HEK293 (cell line): ENCODE measurements around the genes HOXB3 and HOXB8.

GRCh38 chr17:47618644-47619310, 30.9 kb upstream of the KPNB1 start:
- PRO-cap = no peak
- RRBS, 2 experiments = no CpG with 5 or more reads among the region's 4 CpGs

DNA sequence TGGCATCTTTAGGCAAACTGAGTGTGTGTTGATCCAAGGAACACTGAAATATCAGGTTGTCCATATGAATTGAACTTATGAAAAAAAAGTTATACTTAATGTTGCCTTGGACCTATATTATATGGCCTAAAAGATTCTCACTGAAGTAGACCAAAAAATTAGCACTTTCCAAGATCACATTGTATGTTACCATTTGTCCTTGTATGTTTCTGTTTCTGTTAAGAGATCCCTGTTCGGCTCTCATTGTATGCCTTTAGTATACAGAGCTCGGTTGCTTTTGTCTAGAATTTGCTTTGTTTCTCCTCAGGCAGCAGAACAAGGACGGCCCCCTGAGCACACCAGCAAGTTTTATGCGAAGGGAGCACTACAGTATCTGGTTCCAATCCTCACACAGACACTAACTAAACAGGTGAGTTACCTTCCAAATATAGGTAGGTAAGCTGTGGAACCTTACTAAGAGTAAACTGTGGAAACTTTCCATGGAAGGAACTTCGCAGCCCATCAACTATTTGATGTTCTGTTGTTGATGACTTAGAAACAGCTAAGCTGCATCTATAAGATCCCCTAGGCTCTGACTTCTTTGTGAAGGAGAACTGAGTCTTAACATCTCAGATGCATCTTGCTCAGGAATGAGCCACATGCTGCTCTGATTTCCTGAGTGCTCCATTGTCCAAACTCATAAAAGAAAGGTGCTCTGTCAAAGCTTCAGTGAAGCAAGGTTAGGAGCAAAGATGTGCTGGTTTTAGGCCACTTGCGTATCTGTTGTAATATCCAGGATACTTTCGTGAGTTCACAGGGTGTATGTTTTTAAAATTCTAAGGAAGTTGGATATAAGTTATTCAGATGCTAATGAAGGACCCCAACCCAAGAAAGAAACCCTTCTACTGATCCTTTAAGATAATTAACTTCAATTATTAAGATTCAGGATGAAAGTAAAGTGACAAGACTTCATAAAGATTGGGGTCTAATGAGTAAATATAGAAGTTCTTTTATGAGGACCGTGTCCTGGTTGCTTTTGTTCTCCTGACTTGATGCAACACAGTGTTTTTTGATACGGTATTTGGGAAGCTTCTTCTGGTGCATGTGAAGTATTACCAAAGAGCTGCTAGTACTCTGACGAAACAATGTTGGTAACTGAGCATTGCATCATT, 15.4 kb downstream of the KPNB1 start:
- PRO-cap = no peak
- RRBS, 2 experiments = no CpG with 5 or more reads among the region's 10 CpGs

GRCh38 chr17:47810176-47811075, 11.2 kb downstream of the OSBPL7 start:
- PRO-cap = no peak
- RRBS, 2 experiments = no CpG with 5 or more reads among the region's 12 CpGs

GRCh38 chr17:47948486-47949066, 7.2 kb downstream of the PNPO start:
- PRO-cap = no peak
- RRBS, 2 experiments = no CpG with 5 or more reads among the region's 4 CpGs

GRCh38 chr17:47965988-47966676, 4.8 kb upstream of the CDK5RAP3 start:
- PRO-cap = no peak
- RRBS, 2 experiments = no CpG with 5 or more reads among the region's 3 CpGs

GRCh38 chr17:48046677-48047485, 1.3 kb upstream of the NFE2L1 start:
- PRO-cap = bidirectional peak, plus-strand start at chr17:48047399, minus-strand start at chr17:48047396
- RRBS, 2 experiments = no CpG with 5 or more reads among the region's 17 CpGs

DNA sequence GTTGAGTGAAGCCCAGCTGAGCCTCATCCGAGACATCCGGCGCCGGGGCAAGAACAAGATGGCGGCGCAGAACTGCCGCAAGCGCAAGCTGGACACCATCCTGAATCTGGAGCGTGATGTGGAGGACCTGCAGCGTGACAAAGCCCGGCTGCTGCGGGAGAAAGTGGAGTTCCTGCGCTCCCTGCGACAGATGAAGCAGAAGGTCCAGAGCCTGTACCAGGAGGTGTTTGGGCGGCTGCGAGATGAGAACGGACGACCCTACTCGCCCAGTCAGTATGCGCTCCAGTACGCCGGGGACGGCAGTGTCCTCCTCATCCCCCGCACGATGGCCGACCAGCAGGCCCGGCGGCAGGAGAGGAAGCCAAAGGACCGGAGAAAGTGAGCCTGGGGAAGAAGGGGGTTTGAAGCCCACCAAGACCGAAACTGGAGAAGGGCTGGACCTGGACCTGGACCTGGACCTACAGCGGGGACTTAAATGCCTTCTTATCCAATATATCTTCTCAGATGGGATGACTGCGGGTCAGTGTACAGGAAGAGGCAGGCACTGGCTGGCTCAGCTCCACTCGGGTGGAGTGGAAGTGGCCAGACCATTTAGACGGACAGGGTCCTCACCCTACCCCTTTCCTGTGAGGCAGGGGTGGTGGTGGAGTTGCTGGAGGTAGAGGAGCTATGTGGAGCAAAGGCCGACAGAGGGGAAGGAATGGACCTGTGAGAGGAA, 11.3 kb downstream of the NFE2L1 start:
- PRO-cap = no peak
- RRBS, 2 experiments = 94 to 95% methylated on average over 6 to 9 of the region's 35 CpGs

DNA sequence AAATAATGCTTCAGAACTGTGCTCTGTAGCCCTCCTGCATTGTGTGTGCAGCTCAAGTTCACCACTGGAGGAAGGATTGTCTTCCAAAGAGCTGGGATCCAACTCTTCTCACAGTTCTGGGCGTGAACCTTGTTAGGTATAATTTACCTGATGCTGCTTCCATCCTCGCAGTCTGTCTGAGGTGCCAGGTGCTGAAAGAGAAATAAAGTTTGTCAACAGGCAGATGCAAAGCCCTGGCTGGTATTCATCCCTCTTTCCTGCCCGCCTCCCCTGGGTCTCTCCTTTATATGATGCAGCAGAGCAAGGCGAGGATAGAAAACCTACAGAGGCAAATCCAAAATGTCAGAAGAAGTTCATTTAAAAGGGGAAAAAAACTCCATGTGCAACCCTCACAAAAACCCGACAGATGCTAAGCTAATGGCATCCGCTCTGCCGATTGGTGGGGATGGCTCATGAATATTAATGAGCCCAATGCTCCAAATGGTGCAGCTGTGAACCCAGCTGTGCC, 15.3 kb downstream of the SNX11 start:
- PRO-cap = no peak
- RRBS, 2 experiments = no CpG with 5 or more reads among the region's 7 CpGs

DNA sequence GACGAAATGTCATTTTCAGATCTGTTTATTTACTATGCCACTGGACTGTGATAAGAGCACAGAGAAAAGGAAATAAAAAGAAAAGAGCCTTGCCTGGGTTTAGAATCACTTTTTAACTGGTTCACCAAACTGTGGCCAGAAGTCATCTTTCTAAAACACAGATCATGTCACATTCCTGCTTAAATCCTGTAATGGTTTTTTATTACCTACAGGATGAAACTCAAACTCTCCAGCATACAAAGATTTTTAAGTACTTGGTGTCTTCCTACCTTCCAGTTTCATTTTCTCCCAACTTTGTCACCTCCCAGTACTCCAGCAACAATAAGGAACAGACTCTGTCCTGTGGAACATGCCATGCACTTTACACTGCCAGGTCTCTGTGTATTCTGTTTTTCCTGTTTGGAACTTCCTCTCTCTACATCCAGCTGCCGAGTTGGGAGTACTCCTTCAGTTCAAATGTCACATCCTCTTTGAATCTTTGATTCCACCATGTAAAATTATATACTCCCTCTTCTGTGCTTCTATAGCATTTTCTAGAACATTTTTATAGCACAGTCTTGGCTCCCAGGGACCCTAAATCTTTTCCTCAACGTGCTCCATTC, 91.6 kb downstream of the SNX11 start:
- PRO-cap = no peak
- RRBS, 2 experiments = no CpG with 5 or more reads among the region's 3 CpGs

DNA sequence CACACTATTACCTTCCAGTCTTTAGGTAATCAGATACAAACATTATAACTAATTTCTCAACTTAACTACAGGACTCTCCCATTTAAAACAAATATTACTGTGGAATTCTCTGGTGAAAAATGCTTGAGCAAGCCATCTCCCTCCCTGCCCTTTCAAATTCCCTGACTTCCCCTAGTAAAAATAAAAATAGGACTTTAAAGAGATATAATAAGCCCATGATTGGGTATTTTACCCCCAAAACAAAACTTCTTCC, 135.5 kb downstream of the SNX11 start:
- PRO-cap = no peak

- PRO-cap = no peak
- RRBS, 2 experiments = no CpG with 5 or more reads among the region's 3 CpGs
These were observed 158.1 kb downstream of the SNX11 start for GRCh38 chr17:48265552-48266271.

- PRO-cap = no peak
- RRBS, 2 experiments = no CpG with 5 or more reads among the region's 7 CpGs
These were observed 91.9 kb downstream of the SKAP1 start for GRCh38 chr17:48337945-48338607.

GRCh38 chr17:48472393-48472732, 42.3 kb upstream of the SKAP1 start:
- PRO-cap = no peak
- RRBS, 2 experiments = no CpG with 5 or more reads among the region's 2 CpGs

- PRO-cap = no peak
- RRBS, 2 experiments = 10 to 93% methylated on average over 4 to 5 of the region's 7 CpGs
These were observed 7.9 kb downstream of the HOXB4 start for GRCh38 chr17:48570342-48570560.

- PRO-cap = bidirectional peak, plus-strand start at chr17:48571123, minus-strand start at chr17:48571079; bidirectional peak, plus-strand start at chr17:48571287, minus-strand start at chr17:48571160
- RRBS, 2 experiments = 9 to 61% methylated on average over 2 to 8 of the region's 35 CpGs
These were observed 7.3 kb downstream of the HOXB4 start for GRCh38 chr17:48570561-48571632.

DNA sequence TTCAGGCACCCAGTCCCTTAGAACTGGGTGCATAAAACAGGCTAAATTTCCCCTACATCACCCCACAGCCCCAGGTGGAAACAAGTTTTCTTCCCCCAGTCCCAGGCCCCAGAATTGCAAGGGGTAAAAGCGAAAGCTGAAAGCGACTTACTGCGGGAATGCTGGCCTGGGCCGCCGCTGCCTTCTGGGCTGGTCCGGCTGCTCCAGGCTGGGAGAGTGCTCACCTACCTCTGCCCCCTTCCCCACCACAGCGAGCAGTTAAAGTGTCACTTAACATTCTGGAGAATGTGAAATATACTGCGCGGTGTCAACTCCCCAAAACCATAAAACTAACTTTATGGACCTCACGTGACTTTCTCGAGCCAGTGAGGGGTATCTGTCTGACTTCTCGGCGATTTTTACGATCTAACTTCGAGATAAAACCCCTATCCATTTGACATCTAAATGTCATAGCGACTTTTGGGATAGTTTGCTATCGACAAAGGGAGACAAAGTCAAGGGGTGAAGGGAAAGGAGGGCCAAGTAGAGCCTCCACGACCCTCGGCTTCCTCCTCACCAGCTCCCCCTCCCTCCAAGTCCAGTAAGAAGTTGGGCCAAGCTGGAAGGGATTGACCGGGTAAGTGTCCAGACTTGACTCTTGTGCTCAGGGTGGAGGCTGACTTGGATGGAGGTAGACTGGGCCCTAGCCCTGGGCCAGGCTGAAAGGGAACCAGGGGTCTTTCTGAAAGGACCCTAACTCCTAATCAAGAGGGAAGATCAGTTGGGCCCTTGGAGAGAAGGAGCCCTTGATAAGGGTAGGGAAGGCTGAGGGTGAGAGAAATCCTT, at the start of gene HOXB3:
Gene HOXB3, minus strand, starts transcription at position 268 of the 825 bp plus-strand sequence.
- PRO-cap = bidirectional peak, plus-strand start at position 640 of the sequence, minus-strand start at position 218 of the sequence
- RRBS, 2 experiments = no CpG with 5 or more reads among the region's 20 CpGs

GRCh38 chr17:48600252-48601006, 4.4 kb downstream of the HOXB6 start:
- PRO-cap = bidirectional peak, plus-strand start at chr17:48600637, minus-strand start at chr17:48600316; bidirectional peak, plus-strand start at chr17:48600756, minus-strand start at chr17:48600652
- RRBS, 2 experiments = no CpG with 5 or more reads among the region's 17 CpGs

- PRO-cap = unidirectional peak, minus-strand start at chr17:48605669; unidirectional peak, minus-strand start at chr17:48605731
- RRBS, 2 experiments = no CpG with 5 or more reads among the region's 11 CpGs
These were observed 752 bp upstream of the HOXB6 start for GRCh38 chr17:48605533-48605942.

DNA sequence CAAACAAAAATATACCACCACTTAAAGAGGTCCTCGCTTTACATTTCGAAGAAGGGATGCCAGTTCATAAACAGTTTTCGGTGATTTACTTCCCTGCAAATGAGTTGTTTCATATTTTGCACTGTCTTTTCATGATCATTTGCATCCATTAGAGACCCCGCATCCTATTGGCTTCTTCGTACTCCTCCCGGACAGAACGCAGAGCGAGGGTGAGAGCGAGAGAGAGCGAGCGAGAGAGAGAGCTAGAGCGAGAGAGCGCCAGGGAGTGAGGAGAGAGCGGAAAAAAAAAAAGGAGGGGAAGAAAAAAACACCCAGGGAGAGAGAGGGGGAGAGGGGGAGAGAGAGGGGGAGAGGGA, at the start of gene HOXB8:
Gene HOXB8, minus strand, starts transcription at position 279 of the 356 bp plus-strand sequence.
- PRO-cap = bidirectional peak, plus-strand start at position 201 of the sequence, minus-strand start at position 198 of the sequence
- RRBS, 2 experiments = no CpG with 5 or more reads among the region's 14 CpGs

DNA sequence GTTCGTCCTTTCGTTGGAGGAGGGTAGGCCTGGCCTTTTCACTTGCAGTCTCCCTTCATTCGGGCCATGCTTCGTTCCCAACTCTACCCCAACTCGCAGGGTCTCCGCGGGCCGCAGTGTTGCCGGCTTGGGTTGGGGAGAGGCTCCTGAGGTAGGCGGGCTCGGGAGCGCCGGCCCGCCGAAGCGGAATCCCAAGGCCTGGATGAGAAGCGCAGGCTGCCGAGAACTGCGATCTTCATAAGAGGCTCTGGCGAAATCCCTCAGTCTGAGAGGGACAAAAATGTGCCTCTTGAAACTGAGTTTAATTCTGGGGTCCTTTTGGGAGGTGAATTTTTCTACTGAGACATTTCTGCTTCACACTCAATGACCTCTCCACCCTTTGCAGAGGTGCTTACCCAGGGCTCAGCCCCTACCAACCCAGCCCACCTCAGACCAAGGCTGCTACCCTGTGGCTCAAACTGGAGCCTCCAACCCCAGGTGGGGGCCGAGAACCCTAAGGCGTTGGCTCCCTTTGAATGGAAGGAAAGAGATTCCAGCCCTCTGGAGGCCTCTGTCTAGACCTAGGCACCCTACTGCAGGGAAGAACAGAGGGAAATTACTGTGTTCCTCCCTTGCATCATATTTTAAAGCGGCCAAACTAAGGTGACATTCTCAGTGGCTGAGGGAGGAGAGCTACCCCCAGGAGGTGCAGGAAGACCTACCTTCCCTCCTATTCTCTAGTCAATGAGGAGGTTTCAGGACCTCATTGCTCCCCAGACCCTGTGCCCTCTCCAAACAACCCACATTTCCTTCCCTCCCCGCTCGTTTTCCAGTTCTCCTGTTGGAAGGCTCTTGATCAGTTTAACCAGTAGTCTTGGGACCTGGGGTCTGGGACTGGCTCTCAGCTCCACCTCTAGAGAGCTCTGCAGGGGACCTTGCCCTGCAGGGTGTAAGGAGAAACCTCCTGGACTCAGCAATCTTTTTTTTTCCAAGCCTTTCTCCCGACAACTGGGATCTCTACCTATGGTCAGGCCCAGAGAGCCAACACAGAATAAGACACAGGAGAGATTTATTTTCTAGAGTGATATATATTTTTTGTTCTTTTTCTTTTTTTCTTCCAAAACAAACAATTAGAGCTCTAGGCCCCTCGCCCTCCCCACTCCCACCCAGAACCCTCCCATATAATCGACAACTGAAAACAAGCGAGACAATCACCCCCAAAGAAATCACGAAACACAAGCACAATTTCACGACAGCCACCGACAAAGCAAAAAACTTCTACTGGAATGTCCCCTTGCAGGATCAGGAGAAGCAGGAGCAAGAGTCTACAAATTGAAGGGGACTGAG, 5.5 kb upstream of the HOXB8 start:
- PRO-cap = bidirectional peak, plus-strand start at position 654 of the sequence, minus-strand start at position 597 of the sequence; bidirectional peak, plus-strand start at position 897 of the sequence, minus-strand start at position 906 of the sequence
- RRBS, 2 experiments = 16 to 94% methylated on average over 5 of the region's 32 CpGs